ENCODE measurements around a stretch of chr18.

DNA sequence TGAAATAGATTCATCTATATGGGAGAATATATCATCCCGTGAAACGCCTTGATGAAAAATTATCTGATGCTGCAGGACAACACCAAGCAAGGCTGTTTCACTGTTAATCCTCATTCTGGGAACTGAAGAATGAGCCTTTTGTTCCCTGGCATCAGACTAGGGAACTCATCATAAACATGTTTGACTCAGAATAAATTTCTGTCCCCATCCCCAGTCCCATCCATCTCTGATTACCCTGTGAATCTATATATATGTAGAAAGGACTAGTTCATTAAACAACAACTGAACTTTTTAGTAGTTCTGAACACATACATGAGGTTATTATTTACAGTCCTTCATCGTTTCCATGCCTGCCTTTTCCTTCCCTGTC, 179.8 kb downstream of the TCF4 start:
- RAMPAGE, long total RNA = no peak
- RRBS = no CpG with 5 or more reads among the region's 3 CpGs

GRCh38 chr18:55419991-55420820, 167.8 kb downstream of the TCF4 start:
- RAMPAGE, long total RNA = no peak
- RRBS = no CpG with 5 or more reads among the region's 11 CpGs

GRCh38 chr18:55501390-55501923, 86.5 kb downstream of the TCF4 start:
- RAMPAGE, long total RNA = no peak
- RRBS = no CpG with 5 or more reads among the region's 5 CpGs

DNA sequence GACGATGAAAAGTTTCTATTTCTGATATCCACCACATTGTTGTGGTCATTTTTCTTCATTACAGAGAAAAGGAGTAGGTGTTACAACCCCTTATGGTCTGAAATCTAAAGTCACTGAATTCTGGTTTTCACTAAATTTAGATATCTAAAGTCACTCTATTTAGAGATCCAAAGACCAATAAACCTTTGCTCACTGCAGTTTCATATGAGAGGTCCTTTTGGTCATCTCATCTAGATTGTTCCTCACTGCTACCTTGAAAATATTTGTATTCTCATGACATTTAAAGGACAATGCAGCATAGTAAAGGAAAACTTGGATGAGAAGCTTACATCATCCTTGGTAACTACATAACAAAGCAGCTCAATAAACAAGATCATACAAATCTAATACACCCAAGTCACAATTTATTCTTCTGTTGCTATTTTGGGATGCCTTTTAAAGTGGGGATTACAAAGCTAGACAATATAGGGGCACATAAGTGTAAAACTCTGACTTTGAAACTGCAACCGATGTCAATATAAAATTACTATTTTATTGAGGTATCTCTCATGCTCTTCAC, 85.8 kb downstream of the TCF4 start:
- RAMPAGE, long total RNA = no peak
- RRBS = no CpG with 5 or more reads among the region's 2 CpGs

DNA sequence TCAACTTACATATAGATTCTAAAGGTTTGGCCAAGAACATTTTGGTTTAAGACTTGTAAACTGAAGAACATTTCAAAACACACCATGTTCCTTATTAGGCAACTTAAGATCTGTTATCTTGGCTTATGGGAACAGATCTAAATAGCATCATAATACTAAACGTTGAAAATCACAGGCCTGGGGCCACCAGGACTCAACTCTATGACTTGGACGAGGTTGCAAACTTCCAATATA, 8.5 kb downstream of the TCF4 start:
- RAMPAGE, long total RNA = no peak
- RRBS = no CpG with 5 or more reads among the region's 2 CpGs

- RAMPAGE, long total RNA = no peak
- RRBS = no CpG with 5 or more reads among the region's 2 CpGs
These were observed 2.8 kb downstream of the TCF4 start for GRCh38 chr18:55585035-55585650.

DNA sequence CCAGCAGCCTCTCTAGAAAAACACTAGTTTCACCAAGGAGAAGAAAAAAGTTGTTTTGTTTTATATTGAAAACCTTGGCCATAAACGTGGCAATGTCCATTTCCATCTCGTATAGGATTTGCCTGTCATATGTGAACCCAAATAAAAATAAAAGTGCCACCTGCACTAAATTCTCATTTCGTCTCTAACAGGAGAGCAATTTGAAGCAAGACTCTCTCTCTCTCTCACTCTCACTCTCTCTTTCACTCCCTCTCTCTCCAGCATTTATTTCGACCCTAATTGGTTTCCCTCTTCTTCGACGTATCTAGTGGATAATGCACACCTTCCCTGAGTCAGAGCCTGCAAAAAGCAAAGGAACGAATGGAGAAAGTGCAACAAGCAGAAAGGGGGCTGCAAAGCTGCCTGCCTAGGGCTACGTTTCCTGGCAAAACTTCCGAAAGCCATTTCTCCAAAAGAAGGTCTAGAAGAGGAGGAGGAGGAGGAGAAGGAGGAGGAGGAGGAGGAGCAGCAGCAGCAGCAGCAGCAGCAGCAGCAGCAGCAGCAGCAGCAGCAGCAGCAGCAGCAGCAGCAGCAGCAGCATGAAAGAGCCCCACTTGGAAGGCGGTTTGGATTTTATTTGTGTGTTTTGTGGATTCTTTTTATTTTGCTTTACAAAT, 2.2 kb downstream of the TCF4 start:
- RAMPAGE, long total RNA = no peak
- RRBS = no CpG with 5 or more reads among the region's 10 CpGs

DNA sequence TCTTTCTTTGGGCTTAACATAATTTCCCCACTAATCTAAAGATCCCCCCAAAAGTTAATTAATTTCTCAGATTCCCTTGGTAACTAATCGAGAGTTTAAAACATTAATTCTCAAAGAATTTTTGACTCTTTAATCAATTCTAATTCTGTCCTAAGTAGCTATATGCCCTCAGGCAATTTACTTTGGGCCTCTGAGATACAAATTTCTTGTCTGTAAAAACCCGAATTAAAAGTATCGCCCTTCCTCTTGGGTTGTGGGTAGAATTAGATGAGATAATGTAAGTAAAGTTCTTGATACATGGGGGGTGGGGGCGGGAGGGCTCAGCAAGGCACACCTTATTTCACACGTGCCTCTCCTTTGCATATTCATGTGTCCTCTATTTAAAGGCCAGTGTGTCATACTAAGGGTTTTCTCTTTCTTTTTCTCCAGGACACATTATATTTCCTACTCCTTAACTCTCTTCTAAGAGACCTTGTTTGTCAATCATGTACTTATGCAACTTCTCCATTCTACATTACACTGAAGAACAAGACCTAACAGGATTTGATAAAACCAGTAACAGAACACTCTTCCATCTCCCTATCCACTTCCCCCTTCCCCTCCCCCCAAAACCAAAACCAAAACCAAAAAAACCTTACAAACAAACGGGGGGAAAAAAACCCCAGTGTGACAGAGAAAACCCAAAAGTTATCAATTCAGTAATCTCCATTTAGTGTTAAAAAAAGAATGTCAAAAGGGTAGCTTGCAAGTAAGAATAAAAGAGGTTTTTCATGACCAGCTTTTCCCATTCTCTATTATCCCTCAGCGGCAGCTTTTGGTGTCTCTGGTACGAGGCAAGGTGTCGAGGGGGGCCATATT, 190.7 kb upstream of the TCF4 start:
- RAMPAGE, long total RNA = no peak
- RRBS = no CpG with 5 or more reads among the region's 9 CpGs

DNA sequence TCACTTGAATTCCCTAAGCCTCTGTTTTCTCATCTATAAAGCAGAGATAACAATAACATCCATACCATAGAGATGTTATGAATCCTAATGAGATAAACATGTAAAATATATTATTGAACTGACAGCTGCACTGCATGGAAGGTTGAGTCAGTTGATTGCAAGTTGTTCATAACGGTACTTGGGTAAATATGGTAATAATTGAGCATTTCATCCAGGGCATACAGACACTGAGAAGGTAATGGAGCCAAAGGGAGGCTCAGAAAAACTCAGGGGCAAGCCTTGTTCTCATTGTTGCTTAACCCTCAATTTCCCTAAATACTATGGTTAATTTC, 269.2 kb downstream of the TXNL1 start:
- RAMPAGE, long total RNA = no peak
- RRBS = no CpG with 5 or more reads among the region's 1 CpG

GRCh38 chr18:56772062-56772623, 121.0 kb downstream of the WDR7 start:
- RAMPAGE, long total RNA = no peak
- RRBS = no CpG with 5 or more reads among the region's 3 CpGs

DNA sequence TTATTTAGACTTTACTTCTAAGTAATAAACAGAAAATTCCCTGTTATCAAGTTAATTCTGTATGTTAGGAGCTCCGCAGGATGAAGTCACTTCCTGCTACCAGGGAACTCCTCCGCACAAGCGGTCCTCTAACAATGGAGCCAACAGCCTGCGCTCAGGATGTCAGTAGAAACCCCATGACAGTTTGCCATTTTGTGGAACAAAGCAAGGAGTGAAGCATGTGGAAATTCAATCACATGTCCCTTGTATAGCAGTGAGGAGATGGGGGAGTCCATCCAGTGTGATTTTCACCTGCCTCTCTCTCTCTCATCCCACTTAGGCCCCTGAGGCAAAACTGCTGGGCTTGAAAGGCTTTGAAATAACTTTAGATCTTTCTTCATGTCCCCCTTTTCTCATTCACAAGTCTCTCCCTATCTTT, 138.2 kb downstream of the WDR7 start:
- RAMPAGE, long total RNA = no peak
- RRBS = no CpG with 5 or more reads among the region's 4 CpGs

DNA sequence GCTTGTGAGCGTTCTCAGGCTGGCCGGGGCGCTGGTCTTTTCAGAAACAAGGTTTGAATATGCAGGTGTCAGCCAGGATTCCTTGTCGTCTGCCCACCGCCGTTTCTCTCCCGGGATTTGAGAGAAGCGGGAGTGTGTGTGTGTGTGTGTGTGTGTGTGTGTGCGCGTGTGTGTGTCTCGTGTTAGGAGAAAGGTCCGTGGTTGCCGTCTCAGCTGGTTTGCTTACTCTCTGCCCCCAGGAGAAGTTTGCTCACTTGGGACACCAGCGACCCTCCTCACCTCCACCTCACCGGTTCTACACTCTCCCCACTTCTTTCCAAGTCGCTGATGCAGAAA, 961 bp upstream of the ONECUT2 start:
- RAMPAGE, long total RNA = no peak
- RRBS = under 1% methylated on average over 8 of the region's 16 CpGs

DNA sequence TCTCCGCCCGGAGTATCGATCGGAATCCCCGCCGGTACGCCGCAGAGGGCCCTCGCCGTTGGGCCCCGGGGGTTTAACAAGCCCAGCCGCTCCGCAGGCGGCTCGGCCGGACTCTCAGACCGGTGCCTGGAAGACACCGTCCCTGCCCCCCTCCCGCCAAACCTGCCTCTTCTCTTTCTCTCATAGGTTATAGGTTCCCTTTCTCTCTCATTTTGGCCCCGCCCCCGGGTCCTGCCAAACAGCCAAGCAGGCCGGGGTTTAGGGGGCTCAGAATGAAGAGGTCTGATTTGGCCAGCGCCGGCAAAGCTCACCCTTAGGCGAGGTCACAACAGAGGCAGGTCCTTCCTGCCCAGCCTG, 4.5 kb downstream of the ONECUT2 start:
- RAMPAGE, long total RNA = no peak
- RRBS = 42% methylated on average over 11 of the region's 25 CpGs

GRCh38 chr18:57600619-57601511, 14.4 kb upstream of the FECH start:
- RAMPAGE, long total RNA = no peak
- RRBS = no CpG with 5 or more reads among the region's 4 CpGs

DNA sequence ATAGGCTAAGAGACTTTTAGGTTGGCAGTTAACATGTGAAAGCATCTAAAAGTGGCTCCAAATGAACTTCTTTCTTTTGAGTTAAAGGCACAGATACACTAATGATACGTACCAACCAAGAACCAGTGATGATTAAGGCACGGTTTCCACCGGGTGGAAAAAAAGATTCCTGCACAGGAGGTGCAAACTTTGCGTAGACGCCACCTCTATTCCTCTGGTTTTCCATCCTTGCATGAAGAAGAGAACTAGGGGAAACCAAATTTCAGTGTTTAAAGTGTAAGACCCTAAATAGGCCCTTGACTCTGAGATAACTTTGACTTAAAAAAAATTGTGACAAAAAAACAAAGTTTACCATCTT, 40.7 kb upstream of the NARS1 start:
- RAMPAGE, long total RNA = no peak
- RRBS = no CpG with 5 or more reads among the region's 5 CpGs

GRCh38 chr18:57775910-57776321, 27.2 kb downstream of the ATP8B1 start:
- RAMPAGE, long total RNA = no peak
- RRBS = no CpG with 5 or more reads among the region's 5 CpGs

DNA sequence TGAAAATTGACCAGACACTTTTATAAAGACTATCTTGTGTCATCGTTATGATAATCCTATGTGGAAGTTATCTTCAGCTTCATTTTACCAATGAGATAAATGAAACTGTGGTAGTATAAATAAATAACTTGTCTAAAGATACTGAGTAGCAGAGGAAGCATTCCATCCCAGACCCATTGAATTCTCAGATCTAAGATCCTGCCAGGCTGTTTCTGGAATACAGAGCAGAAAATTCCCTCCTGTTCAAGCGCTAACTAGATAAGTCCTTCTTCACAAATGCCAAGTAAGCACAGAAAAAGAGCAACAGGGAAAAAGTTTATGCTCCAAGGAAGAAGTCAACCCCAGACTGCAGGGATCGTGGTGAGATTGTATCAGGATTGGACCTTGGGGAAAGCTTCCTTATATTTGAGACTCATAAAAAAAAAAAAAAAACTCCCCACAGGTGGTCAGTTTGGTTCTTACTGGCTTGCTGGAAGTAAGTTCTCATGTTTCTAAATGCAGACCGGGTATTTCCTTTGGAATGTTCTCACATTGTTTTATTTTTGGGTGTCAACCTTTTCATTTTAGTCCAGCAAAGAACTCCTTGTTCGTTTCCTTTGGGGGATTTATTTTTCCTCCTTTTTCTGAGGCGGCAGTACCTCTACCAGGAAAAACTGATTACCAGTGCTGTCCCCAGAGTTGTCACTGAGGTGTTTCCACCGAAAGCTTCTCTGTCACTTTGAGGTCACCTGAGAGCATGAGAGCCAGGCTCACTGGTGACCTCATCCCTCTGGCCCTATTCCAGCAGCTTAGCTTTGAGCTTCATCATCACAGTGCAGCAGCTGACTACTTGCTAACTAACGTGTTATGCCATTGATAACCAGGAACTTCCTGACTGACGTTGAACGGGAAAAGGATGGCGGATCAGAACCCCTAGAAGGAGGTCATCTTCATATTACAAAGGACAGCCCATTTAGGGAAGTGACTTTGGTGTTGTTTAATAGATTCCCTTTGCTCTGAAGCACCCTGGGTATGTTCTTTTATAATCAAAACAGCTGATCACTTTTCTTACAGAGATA, 16.6 kb upstream of the ATP8B1 start:
- RAMPAGE, long total RNA = no peak
- RRBS = no CpG with 5 or more reads among the region's 11 CpGs

- RAMPAGE, long total RNA = no peak
- RRBS = 2% methylated on average over 28 of the region's 43 CpGs
These were observed 218 bp upstream of the NEDD4L start for GRCh38 chr18:58043832-58044183.

DNA sequence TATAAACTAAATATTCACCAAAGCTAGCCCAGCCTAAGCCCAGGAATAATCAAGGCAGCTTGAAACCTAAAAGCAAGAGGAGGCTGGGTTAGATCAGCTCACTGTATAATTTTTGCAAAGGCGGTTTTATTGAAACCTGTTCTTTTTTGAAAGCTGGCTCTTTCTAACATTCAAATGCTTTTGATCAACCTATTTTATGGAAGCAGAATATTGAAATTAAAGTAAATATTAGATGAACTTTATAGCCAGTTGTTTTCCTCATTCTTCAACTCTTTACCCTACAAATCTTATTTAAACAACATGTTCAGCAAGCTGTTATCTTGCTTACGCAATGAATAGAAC, 241.5 kb downstream of the NEDD4L start:
- RAMPAGE, long total RNA = no peak
- RRBS = no CpG with 5 or more reads among the region's 2 CpGs

DNA sequence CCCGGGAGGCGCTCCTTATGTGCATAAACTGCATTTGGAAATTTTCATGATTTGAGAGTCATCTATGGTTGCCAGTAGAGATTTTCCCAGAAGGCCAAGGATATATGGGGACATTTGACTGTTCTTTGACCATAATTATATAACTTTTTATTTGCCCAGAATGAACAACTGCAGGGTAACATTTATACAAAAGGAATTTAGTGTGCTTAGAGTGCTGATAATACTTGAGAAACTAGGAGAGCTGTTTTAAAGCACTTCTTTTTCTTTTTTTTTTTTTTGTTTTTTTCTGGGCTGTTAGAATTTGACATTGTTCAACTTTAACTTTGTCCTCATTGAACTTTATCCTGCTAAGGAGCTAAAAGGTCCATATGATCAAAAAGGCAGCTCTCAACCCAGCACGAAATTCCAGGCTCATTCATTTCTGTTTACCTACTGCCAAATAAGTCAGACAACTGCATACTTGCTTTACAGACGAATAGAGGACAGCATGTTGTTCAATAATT, 242.9 kb downstream of the NEDD4L start:
- RAMPAGE, long total RNA = no peak
- RRBS = no CpG with 5 or more reads among the region's 4 CpGs

Data from hepatocyte (in vitro differentiated cells and primary cell).